Mesangial cell (primary cell): ENCODE measurements around a stretch of chr14.

- RAMPAGE, long total RNA, result no peak
Observed at GRCh38 chr14:70031157-70031777, 152.1 kb downstream of the SMOC1 start.

DNA sequence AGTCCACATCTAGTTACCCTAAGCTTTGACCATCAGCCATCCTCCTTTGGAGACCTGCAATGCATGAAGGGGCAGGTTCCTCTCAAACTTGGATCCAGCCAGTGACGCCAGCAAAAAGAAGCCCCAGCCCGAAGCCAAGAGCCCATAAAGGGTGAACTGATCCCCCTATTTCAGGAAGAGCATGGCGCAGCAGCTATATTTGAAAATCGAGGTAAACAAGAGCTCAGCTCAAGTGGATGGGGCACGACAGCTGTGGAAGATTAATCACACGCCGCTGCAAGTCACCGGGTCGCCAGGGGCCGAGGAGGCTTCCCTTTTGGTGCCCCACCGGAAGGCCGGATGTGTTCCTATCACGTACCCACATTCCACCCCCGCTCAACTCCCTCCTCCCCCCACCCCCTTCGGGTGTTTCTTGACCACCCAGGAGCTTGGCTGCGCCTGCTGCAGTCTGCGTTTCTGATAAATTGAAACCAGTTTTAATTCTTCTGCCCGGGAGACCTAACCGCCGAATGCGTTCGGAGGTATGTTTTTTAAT lies 2.0 kb downstream of the SLC8A3 start:
- RAMPAGE, long total RNA, result no peak

DNA sequence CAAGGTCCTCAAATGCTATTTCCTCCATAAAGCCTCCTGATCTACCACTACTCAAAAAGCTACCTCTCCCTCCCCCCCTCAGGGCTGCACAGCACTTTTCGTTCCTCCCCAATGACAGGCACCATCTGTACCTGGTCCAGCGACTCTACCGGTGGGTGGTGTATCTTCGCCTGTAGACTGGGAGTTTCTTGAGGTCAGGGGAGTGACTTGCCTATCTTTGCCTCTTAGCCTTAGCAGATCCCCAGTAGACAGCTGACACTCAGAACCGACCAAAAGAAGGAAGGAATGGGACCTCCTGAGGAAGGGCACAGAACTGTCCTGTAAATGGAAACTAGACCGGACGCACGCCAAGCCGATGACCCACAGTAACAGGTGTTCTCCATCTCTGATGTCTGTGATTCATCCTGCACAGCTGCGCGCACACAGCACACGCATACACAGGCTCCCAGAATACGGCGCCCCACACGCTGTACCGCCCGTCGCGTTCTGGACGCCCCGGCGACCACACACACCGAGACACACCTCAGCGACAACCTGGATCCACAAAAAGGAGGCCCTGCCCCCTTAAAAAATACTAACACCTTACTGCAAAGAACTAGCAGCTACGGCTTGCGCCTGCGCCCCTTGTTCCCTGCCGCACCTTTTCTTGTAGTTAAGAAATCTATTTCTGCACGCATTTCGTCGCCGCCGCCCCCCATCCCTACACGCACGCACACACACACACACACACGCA lies 673 bp upstream of the TTC9 start:
- RAMPAGE, long total RNA, result no peak

GRCh38 chr14:70655121-70655947 lies 13.6 kb downstream of the TTC9 start:
- RAMPAGE, long total RNA, result no peak

DNA sequence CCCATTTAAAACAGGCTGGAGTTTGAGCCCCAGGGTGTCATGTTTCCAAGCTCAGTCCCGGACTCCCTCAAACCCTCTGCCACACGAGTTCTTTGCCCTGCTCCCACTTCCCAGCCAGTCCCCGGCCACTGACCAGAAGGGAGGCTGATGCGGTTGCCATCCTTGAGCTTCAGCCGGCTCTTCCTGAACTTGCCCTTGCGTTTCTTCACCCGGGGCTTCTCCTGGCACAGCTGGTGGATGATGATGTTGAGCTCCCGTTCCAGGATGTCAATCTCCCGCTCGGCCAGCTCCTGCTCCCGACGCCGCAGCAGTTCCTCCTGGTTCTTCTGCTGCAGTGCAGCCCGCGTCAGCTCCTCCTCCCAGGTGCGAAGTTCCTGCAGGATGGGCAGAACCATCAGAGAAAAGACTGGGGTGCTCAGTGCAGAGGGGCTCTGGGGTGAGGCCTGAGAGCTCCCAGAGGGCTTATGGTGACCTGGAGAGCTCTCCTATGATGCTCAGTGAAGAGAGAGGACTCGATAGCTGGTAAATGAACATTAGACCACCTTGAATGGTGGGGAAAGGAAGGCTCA lies 67.0 kb downstream of the MAP3K9 start:
- RAMPAGE, long total RNA, result no peak

- RAMPAGE, long total RNA, result no peak
Observed at GRCh38 chr14:70886674-70887171, 20.5 kb upstream of the PCNX1 start.

- RAMPAGE, long total RNA, result no peak
Observed at GRCh38 chr14:70971680-70972124, 64.4 kb downstream of the PCNX1 start.

DNA sequence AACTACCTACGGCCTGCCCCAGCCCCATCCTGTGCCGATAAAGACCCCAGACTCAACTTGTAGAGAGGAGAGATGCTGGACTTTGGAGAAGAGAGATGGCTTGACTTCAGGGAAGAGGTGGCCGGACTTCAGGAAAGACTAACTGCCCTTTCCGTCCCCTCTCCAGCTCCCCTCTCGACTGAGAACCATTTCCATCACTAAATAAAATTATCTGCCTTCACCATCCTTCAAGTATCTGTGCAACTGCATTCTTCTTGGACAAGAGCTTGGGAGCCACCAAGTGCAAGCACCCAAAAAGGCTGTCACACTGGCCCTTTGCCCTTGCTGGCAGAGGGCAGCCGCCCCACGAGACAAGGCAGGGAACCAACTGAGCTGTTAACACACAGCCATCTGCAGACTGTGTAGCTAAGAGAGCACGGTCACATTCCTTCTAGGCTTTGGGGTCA lies 198.8 kb upstream of the SIPA1L1 start:
- RAMPAGE, long total RNA, result no peak

DNA sequence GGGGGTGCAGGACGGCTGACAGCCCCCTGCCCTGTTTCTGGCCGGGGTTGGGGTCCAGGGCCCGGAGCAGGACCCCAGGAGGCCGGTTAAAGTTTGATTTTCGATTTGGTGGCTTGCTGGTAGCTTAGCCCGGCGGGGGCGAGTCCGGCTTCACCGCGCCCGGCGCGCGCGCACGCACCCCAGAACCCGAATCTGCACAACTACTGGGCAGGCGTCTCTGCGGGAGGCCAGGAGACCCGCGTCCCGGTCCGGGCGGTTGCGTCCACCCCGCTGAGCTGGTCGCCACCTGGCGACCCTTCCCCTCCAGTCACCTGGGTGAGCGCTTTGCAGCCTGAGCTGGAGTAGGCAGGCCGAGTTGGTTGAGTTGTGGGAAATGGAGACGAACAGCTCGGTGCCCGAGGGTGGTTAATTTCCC lies 948 bp downstream of the SIPA1L1 start:
- RAMPAGE, long total RNA, result no peak

DNA sequence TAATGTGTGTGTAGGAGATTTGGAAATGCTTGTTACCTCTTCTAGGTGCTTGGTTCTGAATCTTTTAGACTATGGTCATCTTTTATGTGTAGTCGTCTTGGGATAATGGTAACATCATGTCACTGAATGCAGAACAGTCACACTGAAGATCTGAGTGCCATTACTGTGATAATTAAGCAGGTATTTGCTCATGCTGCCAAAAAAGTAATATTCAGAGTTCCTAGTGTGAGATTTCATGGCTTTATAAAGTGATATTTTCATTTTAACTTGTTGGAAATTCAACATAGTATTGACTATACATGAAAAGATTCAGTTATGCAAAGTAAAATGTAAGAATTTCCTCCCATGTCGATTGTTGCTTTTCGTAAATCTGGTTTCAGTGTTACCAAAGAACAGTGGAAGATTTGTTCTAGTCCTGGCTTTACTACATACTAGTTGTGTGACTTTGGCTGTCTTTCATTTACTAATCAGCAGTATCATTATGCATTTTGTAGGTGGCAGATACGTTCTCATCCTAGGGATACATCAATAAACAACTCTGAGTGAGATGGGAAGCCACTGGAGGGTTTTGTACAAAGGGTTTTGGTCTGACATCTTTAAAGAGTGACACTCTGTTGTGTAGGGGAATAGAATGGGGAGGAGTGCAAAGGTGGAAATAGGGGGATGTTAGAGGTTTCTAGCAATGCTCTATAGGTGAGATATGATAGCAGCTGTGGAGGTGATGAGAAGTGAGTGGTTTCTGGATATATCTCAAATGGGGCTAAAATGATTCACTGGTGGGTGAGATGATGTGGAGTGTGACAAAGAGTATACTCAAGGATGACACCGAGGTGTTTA lies 13.1 kb downstream of the SIPA1L1 start:
- RAMPAGE, long total RNA, result no peak

DNA sequence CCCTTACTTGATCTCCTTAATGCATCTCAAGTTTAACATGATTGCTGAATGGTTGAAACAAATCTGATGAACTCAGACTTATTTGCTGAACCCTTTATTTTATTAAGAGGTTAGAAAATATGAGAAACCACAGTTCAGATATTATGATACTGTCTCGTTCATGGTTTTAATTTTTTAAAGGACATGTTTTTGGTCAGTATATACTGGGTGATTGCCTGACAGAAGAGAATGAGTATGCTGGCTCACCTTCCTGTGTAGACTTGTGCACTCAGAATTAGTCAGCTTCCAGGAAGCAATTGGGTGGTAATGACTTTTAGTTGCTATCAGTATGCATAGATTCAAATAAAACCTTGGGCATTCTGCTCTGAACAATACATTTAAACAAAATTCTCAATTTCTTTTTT lies 51.7 kb downstream of the SIPA1L1 start:
- RAMPAGE, long total RNA, result no peak

- RAMPAGE, long total RNA, result no peak
Observed at GRCh38 chr14:71573837-71574632, 253.8 kb downstream of the SIPA1L1 start.

DNA sequence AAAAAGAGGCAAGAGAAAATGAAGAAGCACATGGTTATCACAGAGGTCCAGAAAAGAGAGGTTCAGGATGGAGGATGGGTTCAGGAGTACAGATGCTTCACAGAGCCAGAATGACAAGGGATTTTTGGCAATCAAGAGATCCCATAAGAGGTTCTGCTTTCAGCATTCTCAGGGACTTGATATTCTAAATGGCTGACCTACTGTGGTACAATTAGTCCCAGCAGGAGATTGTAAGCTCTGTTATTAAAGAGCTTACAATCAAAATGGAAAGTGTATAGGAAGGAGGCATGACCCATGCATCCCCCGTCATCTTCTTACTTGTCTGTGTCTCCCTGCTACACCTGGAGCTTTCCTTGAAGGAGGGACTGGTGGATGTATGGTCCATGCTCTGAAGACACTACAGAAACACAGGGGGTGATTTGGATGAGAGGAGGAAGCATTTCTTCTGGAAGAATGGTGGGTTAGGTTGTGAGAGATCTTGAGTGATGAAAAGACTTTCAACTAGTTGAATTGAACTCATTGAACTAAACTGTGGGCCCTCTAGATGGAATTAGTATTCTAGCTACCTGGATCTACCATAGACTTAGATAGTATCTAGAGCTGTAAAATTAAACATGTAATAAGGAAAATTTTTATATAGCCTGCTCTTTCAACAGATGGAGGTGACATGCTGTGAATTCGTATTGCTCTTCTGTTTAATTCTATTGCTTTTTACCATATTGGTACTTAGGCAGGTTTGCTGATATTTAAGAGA lies 264.1 kb downstream of the SIPA1L1 start:
- RAMPAGE, long total RNA, result no peak

DNA sequence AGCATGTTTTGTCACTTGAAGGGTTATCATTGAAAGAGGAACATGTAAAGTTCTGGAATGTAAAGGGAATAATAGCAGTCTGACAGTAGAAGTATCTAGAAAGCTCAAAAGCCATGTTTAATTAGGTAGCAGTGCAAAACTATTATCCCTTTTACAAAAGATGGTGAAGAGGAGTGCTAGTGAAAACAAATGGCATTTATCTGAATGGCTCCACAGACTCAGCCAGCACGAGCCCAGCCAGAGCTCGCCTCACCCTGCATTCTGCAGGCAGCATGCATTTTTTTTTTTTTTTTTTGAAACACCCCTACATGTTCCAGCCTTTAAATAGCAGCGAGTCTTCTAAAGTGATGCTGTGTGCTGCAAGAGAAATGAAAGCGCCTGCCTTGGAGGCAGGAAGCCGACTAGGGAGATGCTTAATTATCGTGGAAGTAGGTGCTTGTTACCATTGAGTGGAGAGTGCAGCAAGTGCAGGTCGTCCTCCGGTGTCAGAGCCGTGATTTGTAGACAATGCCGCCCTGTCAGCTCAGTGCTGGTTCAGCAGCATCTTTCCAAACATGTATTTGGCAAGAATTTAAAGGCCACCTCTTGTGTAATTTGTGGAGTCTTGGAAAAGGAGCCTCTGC lies 265.8 kb downstream of the SIPA1L1 start:
- RAMPAGE, long total RNA, result no peak

DNA sequence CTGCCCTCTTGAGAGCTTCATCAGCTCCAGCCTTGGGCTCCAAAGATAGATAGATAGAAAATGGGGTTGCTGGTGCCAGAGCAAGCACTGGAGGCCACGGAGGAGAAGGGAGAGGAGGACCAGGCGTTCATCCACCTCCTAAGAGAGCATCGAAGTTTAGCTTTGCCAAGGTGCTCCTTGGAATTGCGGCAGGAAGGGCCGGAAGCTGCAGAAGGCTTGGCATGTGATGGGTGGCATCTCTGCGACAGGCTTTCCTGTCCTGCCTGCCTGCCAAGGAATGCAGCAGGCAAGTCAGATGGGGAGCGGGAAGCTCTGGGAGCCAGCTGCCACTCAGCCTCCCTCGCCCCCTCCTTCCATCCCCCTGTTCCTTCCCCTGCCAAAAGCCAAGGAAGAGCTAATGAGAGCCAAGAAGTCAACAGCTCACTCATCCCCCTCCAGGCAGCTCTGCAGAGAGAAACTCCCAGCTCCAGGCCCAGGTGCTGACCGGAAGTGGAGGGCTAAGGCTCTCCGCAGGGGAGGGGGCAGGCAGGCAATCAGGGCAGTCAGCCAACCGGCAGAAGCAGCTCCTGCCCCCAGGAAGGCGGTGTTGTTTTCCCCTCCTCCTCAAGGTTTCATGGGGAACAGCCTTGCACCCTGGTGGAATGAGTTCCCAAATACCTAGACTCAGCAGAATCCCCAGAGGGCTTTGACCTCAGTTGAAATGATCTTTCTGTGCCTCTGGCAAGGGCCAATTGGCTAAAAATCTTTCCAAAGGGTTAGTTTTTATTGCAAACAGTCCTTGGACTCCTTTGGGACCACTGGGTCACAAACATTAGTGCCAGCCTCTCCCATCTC lies 349.3 kb downstream of the DPF3 start:
- RAMPAGE, long total RNA, result no peak

GRCh38 chr14:72679400-72680262 lies 214.3 kb downstream of the DPF3 start:
- RAMPAGE, long total RNA, result no peak

- RAMPAGE, long total RNA, result no peak
Observed at GRCh38 chr14:72828570-72829236, 65.2 kb downstream of the DPF3 start.

DNA sequence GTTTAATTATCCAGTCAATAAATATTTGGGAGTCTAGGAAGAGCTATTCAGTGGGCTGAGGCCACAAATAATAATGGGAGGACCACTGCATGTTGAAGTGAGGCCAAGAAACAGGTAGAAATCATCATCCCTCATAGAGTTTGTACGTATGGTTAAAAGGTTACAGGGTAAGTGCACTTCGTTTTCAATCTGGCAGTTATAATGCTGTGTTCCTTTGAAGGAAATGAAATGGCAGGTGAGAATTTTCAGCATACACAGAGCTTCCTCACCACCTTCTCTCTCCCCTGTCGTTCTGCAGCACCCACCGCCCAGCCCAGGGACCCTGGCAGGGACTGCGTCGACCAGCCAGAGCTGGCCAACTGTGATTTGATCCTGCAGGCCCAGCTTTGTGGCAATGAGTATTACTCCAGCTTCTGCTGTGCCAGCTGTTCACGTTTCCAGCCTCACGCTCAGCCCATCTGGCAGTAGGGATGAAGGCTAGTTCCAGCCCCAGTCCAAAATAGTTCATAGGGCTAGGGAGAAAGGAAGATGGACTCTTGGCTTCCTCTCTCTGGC lies 35.0 kb downstream of the PAPLN start:
- RAMPAGE, long total RNA, result no peak

- RAMPAGE, long total RNA, result no peak
Observed at GRCh38 chr14:73758303-73759238, 1.5 kb downstream of the MIDEAS start.

- RAMPAGE, long total RNA, result no peak
Observed at GRCh38 chr14:73786425-73787071, 26.4 kb upstream of the MIDEAS start.